Sciatic nerve (tissue), 1 donor: ENCODE data around the gene DIDO1.

GRCh38 chr20:62557325-62558192, 81.8 kb upstream of the GATA5 start:
- PRO-cap: no peak

DNA sequence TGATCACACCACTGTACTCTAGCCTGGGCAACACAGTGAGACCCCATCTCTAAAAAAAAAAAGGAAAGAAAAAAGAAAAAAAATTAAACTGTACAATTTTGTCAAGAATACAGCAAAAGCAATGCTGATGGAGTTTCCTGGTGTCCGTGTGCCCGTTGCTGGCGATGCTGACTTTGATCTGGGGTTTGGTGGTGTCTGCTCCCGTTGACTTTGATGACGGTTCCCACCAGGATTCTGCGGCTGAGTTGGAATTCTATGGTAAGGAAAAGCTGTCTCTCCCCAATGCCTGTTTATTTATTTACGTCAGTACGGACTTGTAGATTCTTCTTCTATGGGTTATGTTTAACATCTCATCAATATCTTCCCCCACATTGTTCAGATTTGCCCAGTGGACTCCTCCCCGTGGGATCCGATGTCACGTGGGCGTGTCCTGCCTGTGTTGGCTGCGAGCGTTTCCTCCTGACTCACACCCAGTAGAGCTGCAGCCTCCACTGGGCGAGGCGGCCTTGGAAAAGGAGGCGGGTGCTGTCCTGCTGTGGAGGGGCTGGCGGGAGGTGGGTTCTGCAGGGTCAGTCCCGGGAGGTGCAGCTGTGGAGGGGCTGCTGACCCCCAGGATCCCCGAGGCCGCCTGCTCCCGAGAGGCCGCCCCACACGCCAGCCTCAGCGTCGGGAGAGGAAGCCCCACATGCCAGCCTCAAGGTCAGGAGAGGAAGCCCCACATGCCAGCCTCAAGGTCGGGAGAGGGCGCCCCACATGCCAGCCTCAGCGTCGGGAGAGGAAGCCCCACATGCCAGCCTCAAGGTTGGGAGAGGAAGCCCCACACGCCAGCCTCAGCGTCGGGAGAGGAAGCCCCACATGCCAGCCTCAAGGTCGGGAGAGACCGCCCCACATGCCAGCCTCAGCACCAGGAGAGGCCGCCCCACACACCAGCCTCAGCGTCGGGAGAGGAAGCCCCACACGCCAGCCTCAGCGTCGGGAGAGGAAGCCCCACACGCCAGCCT, 46.7 kb upstream of the SLCO4A1 start:
- PRO-cap: unidirectional peak, plus-strand start at position 491 of the sequence; bidirectional peak, plus-strand start at position 572 of the sequence, minus-strand start at position 552 of the sequence

GRCh38 chr20:62602930-62603813, 39.1 kb upstream of the SLCO4A1 start:
- PRO-cap: unidirectional peak, minus-strand start at chr20:62603398; bidirectional peak, plus-strand start at chr20:62603971, minus-strand start at chr20:62603733

- PRO-cap: unidirectional peak, plus-strand start at chr20:62642994; unidirectional peak, plus-strand start at chr20:62643097
These were observed 489 bp downstream of the SLCO4A1 start for GRCh38 chr20:62642799-62643184.

DNA sequence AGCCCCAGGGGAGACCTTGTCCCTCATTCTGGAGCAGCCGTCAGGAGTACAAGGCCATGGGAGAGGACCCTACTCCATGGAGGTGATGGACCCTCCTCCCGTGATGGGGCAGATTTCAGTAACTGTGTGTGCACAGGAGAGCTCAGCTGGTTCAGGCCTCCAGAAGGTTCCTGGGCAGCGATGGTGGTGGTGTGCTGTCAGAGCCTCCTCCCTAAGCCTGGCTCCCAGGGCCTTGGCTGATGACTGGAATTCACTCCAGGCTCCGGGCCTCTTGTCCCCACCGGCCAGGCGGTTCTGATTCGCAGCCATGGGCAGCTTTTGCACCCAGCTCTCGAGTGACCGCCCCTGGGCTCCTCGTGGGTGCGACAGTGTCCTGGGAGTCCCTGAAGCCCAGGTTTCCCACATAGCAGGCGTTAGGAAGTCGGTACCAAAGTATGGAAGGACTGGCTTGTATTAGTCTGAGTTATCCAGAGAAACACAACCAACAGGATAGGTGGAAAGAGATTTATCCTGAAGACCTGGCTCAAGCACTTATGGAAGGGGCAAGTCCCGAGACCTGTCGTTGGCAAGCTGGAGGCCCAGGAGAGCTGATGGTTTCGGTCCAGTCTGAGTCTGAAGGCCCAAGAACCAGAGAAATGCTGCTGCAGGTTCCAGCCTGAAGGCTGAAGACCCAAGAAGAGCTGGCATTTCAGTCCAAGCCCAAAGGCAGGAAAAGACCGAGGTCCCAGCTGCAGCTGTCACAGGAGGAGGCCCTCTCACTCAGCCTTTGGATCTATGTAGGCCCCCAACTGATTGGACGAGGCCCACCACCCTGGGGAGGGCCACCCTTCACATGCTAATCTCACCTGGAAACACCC, 6.5 kb downstream of the SLCO4A1 start:
- PRO-cap: no peak

DNA sequence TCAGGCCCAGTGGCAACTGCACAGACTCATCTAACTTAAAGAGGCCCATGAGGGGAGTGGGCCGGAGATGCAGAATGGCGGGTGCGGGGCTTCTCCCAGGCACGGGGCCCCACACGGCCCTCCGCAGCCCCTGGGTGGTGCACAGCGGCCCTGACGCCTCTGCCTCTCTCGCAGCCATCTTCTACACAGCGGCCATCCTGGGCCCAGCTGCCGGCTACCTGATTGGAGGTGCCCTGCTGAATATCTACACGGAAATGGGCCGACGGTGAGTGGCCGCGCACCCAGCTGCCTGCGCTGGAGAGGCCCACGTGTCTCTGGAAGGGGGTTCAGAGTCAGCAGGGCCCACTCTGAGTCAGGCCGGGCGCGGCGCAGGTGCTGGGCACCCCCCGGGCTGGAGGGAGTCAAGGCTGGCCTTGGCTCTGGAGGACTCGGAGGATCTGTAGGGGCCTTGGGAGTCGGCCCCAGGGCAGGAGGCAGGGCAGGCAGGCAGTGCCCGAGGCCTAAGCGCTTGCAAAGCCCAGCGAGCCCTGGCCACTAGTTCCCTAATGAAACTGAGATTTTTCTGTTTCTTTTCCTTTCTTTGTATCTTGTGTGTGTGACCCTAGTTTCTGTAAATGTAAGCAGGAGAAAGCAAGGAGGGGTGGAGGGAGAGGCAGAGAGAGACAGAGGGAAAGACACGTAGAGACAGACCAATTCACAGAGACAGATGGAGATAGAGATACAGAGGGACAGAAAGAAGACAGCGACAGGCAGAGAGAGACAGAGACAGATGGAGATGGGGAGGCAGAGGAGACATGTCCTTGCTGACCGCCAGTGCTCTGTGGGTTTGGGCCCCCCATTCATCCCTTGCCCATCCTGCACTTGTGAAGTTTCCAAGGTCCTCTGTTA, 16.4 kb downstream of the SLCO4A1 start:
- PRO-cap: unidirectional peak, plus-strand start at position 54 of the sequence

DNA sequence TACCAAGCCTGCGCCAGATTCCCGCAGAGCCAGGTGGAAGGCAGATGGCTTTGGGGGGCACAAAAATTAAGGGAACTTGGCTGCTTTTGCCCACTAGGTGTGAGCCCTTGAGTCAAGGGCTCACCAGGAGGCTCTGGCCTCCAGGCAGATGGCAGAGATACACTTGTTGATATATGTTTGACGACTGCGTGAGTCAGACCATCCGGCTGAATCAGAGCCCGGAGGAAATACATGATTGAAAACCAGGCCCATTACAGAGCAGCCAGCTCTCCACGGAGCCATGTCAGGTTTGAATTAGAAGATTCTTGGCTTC, 5.2 kb upstream of the NTSR1 start:
- PRO-cap: no peak

- PRO-cap: no peak
These were observed 34.3 kb upstream of the MRGBP start for GRCh38 chr20:62761960-62762448.

DNA sequence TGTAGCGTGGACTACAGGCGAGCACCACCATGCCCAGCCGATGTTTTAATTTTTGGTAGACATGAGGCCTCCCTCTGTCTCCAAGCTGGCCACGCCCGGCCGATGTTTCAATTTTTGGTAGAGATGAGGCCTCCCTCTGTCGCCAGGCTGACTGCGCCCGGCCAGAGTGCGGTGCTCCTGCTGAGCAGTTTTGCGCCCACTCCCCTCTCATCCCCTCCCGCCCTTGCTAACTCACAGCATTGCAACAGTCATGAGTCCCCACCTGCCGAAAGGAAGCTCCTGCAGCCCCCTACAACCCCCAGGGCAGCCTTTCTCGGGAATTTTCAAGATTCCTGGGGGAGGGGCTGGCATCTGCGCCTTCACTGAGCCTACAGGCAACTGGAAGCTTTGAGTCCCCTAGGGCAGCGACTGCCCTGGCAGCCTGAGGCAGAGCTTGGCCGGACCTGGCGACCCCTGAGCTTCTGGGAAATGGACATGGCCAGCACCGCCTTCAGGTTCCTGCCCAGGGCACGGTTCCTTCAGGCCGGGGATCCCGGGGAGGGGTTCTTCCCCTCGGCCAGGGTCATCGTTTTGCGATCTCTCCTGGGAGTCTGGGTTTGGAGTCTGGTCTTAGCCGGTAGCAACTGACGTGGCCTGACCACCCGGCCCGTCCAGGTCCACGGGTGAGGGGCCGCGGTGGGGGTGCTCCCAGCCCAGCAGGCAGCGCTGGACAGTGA, 868 bp upstream of the COL9A3 start:
- PRO-cap: no peak

DNA sequence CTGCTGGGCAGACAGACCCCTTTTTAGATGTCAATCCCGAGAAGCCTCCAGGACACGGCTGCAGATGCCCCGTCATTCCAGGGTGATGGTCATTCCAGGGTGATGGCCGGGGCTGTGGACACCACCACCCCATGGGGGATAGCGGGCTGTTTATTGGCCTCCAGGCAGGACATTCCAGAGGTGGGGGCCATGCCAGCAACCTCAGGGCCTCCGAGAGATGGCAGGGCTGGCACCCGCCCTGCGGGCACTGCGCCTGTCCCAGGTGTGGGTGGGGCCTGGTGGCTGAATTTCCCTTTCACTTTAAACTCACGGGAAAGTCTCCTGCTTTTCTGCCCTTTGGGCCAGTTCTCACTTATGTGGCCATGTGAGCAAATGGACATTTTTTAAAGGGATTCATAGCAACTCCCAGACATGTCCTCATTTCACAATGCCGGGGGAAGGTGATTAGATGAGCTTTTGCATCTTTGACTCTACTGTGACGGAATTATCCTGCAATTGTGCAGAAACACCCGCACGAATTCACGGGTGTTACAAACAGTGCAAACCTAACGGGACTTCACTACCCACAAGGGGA, 14.6 kb downstream of the COL9A3 start:
- PRO-cap: no peak

DNA sequence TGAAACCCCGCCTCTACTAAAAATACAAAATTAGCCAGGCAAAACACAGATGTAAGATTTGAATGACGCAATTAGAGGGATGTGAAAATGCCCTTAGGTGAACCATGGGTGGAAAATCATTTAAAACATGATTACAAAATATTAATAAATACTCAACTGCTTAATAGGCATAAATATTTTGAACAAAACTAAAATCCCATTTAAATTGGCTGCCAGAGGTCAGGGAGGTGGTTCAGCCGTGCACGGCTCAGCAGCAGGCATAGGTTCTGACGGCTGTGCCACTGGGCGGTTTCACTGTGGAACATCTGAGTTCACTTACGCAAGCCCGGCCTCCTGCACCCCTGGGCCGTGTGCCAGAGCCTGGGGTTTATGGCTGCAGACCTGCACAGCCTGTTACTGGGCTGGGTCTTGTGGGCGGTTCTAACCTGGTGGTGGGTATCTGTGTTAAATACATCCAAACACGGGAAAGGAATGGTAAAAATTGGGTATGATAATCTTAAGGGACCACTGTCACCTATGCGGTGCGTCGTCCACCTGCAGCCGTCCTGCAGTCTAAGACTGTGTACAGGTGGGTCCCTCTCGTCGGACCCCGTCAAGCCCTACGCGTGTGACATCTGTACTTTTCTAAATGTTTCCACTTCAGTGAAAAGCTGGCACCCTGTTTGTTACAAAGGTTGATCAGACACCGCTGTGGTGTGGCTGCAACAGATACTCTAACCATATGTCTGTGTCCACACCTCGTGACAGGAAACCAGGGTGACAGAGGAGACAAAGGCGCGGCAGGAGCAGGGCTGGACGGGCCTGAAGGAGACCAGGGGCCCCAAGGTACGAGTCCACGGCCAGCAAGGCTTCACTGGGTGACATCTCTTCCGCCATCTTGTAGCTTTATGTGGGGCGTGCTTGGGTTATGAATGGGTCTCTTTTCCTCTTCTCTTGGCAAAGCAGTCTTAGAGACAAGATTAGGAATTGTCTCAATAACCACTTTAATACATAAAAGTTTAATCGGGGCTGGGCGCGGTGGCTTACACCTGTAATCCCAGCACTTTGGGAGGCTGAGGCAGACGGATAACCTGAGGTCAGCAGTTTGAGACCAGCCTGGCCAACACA, 21.4 kb downstream of the COL9A3 start:
- PRO-cap: no peak

GRCh38 chr20:62901262-62901868, 24.9 kb downstream of the DIDO1 start:
- PRO-cap: unidirectional peak, minus-strand start at chr20:62901395

DNA sequence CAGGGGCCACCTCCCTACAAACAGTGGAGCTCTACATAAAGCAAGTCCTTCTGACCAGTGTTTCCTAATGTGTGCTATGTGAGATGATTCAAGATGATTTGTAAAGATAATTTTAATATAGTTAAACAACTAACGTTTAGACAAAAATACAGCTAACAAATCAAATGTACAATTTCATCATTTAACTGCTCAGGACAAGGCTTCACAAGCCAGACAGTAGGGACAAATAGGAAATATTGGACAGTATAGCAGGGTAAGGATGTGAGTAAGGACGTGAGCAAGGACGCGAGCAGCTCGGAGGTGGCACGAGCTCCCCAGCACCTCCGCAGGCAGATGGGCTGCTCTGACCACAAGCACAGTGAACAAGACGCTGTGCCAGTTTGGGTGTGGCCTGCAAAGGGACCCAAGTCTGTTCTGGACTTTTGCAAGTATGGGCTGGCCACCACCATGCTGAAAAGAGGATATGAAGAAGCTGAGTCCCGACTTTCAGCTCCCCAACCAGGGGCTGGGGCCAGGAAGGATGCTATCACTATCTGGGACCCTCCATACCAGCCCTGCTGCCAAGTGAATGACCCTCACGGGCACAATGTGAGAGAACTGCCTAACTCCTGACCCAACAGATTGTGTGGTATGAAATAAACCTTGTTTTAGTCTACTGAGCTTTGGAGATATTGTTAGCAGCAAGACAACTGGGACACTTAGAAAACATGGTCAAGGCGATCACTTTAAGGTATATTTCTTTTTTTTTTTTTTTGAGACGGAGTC, 14.4 kb downstream of the DIDO1 start:
- PRO-cap: no peak

- PRO-cap: bidirectional peak, plus-strand start at chr20:62926644, minus-strand start at chr20:62926485
These were observed at the start of gene DIDO1 for GRCh38 chr20:62926366-62927095. Gene DIDO1 (minus strand): TSS chr20:62926505.

DNA sequence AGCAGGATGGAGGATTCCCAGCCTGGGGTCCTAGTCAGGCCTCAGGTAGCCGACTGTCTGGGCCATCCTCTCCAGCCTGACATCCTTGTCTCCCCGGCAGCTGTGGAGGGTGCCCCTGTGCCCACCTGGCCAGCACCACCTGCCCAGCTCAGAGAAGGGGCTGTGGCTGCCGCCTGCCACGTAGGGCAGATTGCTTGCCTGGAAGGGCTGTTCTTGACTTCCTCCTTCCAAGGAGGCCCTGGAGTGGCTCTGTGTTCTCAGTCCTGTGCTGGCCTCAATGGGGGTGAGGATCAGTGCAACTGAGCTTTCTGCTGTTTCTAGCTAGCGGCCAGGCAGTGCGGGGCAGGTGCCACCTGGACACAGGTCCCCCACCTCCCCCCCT, 2.1 kb downstream of the SLC17A9 start:
- PRO-cap: no peak

DNA sequence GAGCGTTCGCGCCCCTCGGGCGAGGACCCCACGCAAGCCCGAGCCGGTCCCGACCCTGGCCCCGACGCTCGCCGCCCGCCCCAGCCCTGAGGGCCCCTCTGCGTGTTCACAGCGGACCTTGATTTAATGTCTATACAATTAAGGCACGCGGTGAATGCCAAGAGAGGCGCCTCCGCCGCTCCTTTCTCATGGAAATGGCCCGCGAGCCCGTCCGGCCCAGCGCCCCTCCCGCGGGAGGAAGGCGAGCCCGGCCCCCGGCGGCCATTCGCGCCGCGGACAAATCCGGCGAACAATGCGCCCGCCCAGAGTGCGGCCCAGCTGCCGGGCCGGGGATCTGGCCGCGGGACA, 37.5 kb downstream of the YTHDF1 start:
- PRO-cap: no peak

DNA sequence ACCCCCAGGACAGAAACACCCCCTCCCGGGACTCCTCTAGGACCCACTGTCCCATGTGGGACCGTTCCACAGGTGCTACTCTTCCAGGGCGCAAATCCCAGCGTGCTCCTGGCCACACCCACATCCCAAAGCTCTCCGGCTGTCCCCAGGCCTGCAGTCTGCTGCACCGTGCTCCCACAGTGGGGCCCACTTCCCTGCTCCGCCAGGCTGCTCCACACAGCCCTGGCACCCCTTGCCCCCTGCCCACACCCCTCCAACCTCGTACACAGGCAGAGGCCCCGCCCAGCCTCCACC, 27.4 kb downstream of the YTHDF1 start:
- PRO-cap: unidirectional peak, minus-strand start at position 202 of the sequence

GRCh38 chr20:63202286-63203095, 13.4 kb downstream of the YTHDF1 start:
- PRO-cap: no peak

DNA sequence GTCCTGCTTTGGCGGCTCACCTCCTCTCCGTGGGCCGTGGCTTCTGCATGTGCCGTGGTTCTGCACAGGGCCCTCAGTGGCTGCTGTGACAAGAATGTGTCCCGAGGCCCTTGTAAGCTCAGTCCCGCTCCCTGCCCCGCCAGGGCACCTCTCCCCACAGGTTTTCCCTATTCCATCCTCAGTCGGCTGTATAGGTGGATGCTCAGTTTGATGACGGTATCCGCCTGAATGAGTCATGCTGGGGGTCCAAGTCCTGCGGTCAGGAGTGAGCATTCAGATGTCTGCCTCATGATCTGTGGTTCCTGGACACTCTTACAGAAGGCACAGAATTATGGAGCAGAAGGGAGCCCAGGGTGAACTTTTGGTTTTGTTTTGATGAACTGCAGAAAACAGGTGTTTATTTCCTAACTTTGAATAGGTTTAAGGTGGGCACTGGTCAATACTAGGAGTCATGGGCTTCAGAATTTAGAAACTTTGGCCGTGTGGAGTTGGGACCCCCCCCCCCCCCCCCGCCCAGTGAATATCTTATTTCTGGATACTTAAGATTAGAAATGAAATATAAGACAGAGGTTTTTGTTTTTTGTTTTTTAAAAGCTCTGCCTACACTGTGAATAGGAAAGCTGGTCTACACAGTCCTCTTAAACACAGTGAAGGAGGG, 1.3 kb downstream of the ARFGAP1 start:
- PRO-cap: no peak

DNA sequence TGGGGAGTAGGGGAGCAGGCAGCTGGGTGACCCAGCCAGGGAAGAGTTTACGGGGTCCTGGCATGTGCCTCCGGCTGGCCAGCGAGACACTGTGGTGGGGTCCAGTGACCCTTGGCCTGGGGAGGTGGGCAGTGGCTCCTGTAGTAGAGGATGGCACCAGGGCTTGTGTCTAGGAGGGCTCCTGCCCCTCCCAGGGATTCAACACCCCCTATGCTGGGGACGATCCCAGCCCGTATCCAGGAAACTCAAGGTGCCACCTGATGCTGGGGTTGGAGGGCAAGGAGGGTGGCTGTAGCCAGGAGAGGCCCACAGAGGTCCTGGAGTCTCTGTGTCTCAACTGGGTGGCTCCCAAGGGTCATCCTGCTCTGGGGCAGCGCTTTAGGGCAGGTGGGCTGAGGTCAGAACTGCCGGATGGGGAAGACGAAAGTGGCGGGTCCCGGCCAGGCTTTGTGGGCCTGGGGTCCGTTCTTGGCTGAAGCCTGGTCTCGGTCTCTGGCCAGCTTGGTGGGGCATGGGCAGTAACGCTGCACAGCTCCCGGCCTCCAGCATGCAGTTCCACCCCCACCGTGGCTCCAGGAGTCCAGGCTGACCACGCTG, 2.9 kb upstream of the COL20A1 start:
- PRO-cap: no peak